M059J (cell line): ENCODE data around the gene EDNRA.

DNA sequence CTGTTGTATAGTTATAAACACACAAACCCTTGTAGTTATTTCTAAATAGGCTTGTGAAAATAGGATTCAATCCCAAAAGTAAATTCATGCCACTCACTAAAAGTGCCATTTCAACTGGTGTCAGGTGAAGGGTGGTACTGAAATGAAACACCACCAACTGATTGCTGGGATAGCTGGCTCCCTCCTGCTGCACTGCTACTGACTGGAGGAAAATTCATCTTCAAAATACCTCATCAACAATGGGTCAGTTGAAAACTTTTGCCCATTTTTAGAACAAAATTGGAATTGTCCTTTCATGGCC lies 71.9 kb upstream of the EDNRA start:
- RAMPAGE, long total RNA = no peak

GRCh38 chr4:147480283-147481226 lies at the start of gene EDNRA:
Gene EDNRA, plus strand, starts transcription at chr4:147481097.
- RAMPAGE, long total RNA = no peak

GRCh38 chr4:147786293-147786703 lies 54.4 kb downstream of the ARHGAP10 start:
- RAMPAGE, long total RNA = no peak

- RAMPAGE, long total RNA = no peak
These were observed 105.4 kb downstream of the ARHGAP10 start for GRCh38 chr4:147837247-147837769.

GRCh38 chr4:148052463-148053071 lies 320.7 kb downstream of the ARHGAP10 start:
- RAMPAGE, long total RNA = no peak

DNA sequence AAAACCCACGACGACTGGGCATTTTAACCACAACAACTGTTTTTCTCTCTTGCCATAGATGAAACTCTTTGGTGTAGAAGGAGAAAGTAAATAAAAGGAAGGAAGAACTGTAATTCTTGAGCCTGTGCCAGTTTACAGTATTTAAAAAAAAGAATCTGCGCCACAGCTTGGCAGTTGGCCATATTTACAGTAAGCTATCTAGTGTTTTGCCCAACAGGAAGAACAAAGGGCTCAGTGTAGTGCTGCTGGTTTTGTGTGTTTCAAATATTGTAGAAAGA lies 66.1 kb downstream of the NR3C2 start:
- RAMPAGE, long total RNA = no peak

- RAMPAGE, long total RNA = no peak
These were observed 35.6 kb upstream of the MAB21L2 start for GRCh38 chr4:150546324-150546728.

DNA sequence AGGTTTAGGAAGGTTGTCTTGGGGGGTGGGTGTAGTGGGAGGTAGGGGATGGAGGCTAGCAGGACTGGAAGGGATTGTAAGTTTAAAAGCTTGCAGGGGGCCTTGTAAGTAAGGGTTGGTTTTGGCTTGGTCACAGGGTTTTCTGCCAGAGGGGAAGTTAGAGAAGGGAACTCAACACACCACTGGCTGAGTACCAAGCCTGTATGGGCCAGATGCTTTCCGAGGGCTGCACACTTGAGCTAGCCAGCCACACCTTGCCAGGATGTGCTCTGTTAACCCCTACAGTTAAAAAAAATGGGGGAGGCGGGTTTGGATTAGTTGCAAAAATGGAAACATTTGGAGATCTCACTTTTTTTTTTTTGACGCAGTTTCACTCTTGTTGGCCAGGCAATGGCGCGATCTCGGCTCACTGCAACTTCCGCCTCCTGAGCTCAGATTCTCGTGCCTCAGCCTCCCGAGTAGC lies 1.2 kb upstream of the RPS3A start:
- RAMPAGE, long total RNA = no peak

DNA sequence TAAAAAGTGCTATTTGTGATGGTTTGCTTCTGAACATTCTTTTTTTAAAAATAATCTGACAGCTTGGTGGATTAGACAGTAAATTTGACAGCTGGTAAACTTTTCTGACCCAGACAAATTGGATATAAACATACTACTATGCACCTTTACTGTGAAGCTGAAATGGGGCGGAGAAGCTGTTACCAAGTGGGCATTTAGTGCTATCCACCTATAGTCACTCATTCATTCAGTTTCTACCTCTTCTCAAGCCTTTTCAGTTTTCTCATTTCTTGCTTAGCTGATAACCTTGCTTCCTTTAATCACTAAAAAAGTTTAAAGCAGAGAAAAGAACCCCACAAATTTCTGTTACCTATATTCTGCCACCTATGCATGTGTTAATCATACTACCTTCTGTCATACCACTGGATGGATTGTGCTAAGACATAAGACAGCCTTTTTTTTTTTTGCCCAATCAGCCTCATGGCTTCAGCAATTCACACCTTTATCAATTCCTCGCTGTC lies 5.2 kb downstream of the RPS3A start:
- RAMPAGE, long total RNA = no peak

DNA sequence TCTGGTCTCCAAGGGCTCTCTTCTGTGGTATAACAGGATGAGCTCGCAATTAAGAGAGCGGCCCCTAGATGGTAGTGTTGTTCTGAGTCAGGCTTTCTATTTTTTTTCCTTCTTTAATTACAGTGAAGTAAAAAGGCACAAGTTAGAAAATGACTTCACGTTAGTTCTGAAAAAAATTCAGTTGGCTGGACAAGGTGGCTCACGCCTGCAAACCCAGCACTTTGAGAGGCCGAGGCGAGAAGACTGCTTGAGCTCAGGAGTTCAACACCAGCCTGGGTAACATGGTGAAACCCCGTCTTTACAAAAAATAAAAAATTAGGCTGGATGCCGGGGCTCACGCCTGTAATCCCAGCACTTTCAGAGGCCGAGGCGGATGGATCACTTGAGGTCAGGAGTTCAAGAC lies 18.1 kb downstream of the RPS3A start:
- RAMPAGE, long total RNA = no peak

- RAMPAGE, long total RNA = no peak
These were observed 79.6 kb downstream of the RPS3A start for GRCh38 chr4:151178965-151179451.

DNA sequence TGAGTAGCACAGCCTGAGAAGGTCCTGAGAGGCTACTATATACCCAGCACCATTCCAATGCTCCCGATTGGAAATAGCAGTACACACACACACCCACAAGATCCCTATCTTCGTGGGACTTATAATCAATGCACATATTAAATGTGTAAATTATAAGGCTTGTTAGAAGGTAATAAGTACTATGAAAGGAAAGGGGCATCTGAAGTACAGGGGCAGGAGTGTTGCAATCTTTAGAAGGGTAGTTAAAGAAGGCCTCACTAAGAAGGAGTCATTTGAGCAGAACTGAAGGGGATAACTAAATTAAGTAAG lies 319 bp downstream of the PRSS48 start:
- RAMPAGE, long total RNA = no peak

DNA sequence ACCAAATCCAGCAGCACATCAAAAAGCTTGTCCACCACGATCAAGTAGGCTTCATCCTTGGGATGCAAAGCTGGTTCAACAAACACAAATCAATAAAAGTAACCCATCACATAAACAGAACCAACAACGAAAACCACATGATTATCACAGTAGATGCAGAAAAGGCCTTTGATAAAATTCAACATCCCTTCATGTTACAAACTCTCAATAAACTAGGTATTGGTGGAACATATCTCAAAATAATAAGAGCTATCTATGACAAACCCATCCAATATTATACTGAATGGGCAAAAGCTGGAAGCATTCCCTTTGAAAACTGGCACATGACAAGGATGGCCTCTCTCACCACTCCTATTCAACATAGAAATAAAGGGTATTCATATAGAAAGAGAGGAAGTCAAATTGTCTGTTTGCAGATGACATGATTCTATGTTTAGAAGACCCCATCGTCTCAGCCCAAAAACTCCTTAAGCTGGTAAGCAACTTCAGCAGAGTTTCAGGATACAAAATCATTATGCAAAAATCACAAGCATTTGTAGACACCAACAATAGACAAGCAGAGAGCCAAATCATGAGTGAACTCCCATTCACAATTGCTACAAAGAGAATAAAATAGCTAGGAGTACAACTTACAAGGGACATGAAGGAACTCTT lies 56.8 kb downstream of the FHIP1A start:
- RAMPAGE, long total RNA = no peak

DNA sequence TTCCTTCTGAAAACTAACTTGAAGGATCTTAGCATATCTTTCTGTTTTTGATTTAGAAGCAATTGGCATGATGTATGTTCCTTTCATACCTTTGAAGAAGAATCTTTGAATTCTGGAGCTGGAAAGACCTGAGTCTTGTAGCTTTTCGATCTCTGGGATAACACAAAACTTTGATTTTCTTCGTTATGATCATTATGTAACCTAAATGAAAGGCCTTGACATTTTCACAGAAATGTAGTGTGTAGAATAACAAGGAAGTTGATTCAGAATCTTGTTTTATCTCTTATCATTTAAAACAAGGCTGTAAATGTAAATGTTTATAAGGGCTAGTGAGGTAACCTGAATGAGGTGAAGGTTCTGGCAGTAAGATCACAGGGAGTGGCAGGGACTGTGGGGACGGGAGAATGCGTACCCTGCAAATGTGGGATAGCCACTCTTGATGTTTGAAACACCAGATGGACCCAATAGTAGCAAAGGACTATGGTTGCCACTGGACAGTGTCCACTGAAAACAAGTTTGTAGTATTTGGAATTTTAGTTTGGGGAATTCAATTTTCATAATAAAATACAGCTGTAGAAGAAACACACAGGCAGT lies 155.2 kb downstream of the FHIP1A start:
- RAMPAGE, long total RNA = no peak

GRCh38 chr4:151688528-151689067 lies 72.2 kb downstream of the GATB start:
- RAMPAGE, long total RNA = no peak

DNA sequence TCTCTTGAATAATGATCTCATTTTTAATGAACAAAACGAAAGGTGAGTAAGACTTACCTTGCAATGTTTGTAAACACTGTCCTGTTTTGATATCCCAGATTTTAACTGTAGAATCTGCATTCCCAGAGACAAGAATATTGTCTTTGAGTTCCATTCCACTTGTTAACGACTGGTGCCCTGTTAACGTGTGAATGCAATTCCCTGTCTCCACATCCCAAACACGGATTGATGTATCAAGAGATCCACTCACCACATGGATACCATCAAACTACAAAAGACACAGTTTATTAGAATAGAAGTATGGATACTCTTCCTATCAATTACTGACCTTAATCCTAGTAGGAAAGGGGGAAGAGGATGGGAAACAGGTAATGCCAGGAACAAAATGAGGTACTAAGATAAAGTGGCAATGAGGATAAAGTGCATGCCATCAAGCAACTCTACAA lies 211.7 kb downstream of the FBXW7 start:
- RAMPAGE, long total RNA = no peak

DNA sequence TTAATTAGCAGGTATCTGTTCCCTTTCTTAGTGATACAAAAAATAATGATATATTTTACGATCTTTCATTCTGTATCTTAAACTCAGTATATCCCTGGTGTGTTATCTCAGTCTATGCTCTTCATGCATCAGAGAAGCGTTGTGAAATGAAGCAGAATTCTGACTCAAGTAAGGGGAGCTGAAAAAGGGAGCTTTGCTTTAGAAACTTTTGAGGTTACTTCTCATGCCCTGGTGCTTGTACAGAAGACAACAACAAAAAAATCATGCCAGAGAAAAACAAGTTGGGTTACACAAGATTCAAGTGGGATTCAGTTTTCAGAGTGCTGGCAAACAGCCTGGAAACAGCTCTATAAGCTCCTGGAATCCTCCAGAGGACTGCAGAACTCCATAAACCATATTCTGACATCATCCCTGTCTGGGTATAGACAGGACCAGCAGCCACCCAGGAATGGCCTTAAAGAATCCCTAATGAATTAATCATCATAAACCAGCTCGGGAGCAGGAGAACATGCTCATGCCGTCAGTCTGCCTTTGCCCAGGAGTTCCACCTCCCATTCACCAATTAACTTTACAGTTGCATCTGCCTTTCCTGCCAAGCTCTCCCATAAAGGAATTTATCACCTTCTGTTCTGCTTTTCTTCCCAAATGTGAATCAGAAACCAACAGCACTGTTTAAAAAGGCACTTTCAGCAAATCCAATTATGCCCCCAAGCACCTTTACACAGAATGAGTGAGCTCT lies 54.4 kb upstream of the FBXW7 start:
- RAMPAGE, long total RNA = no peak

GRCh38 chr4:152591331-152591953 lies 55.5 kb upstream of the FBXW7 start:
- RAMPAGE, long total RNA = no peak

- RAMPAGE, long total RNA = no peak
These were observed 33.2 kb downstream of the TMEM154 start for GRCh38 chr4:152646517-152647035.

DNA sequence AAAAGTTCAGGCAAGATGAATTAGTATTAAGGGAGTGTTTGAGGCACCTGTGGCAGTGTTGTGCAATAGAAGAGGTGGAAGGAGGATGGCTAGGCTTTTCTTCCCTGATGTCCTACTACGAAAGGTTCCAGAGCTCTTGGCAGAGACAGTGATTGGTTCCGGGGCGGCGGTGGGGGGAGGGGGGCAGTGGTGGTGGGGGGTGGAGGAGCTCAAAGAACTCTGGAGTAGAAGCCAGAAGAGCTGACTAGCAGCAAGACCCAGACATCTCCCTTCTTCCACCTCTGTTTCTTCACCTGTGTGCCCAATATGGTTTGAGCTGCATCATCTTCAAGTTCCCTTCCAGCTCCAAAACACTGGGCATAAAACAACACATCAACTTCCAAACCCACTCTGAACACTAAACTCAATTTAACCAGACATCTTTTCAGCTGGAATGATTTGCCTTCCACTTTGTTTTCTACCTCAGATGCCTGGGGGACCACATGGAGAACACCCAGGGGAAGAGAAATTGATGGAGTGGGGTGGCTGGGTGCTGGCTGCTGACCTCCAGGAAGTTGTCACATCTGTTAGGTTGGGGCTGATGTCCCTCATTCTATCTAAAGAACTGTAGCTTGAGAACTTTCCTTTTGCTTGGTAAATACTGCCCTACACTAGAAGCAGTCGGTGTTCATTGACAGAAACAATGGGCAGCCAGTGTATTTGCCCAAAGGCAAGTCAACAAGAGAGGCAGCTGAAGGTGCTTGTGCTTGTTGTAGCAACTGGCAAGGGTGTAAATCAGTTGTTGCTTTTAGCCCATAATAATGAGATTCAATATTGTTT lies 1.2 kb downstream of the TMEM154 start:
- RAMPAGE, long total RNA = no peak